Sigmoid colon (tissue), 4 donors: ENCODE measurements around a stretch of chr2.

DNA sequence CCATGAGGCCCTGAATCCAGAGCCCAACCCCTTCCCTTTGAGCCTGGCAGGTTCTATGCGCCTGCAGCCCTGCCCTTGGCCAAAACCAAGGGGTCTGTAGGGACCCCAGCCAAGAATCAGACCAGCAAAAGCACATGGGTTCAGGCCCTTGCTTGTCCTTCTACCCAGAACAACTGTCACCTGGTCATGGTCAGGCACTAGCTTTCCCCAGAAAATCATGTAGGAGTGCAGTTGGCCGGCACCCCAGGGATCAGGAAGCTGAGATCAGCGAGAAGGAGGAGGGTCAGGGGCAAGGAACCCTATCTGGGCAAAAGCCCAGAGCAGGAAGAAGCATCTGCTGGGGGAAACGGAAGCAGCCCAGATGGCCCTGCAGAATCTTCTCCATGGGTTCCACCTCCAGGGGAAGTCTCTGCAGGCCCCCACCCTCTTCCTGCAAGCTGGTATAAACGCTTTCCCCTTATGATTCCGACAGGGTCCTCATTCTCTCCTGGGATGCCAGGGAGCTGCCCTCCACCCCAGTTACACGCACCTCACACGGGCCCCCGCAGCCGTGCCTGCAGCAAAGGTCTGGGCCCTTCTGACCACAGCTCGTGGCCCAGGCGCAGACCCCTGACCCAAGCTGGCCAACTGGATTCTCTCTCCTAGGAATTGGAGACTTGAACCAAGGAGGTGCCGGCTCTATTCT lies 71.2 kb downstream of the STPG4 start:
- PRO-cap: no peak
- RAMPAGE, long total RNA, 4 experiments: no peak in any of the 4 experiments

GRCh38 chr2:47301050-47301685 lies 67.9 kb upstream of the EPCAM start:
- PRO-cap: no peak
- RAMPAGE, long total RNA, 4 experiments: no peak in any of the 4 experiments

DNA sequence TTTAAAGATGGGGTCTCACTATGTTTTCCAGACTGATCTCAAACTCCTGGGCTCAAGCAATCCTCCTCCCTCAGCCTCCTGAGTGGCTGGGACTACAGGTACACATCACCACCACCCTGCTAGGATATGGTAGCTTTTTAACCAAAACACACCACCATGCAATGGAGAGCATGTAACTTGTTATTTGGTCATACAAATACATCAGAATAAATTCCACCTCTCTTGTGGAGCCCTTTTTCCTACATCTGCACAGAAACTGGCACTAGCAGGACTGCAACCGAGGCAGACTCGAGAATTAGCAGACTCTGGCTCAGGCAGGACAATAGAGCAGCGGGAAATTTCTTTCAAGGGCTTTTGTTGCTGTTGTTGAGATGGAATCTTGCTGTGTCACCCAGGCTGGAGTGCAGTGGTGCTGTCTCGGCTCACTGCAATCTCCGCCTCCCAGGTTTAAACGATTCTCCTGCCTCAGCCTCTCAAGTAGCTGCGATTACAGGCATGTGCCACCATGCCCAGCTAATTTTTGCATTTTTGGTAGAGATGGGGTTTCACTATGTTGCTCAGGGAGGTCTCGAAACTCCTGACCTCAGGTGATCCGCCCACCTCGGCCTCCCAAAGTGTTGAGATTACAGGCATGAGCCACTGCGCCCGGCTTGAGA lies 34.8 kb upstream of the EPCAM start:
- PRO-cap: no peak
- RAMPAGE, long total RNA, 4 experiments: no peak in any of the 4 experiments

DNA sequence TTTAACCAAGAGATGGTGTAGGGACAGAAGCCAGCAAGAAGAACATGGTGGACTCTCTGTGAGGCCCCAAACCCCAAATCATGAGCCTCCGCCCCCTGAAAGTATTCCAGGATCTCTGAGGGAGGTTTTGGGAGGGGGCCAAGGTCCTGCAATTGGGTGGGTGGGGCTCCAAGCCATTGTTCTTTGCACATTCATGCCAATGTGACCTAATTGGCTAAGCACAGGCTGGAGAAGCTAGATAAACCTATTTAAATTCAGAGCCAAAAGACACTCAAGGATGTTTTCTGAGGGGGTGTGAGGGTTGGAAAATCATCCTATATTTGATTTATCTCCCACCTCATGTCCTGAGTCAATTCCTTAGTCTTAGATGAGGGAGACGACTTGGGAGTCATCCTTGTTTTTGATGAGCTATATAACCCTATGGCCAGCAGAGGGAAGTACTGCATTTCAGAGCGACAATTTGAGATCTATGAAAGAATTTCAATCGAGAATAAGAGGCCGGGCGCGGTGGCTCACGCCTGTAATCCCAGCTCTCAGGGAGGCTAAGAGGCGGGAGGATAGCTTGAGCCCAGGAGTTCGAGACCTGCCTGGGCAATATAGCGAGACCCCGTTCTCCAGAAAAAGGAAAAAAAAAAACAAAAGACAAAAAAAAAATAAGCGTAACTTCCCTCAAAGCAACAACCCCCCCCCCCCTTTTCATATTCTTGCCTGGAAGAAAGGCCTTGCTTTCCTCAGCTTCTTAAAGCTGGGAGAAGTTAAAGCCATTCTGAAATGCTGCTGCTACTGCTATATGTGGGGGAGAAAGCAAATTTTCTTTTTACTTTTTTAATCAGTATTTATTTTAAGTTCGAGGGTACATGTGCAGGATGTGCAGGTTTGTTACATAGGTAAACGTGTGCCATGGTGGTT lies 34.0 kb upstream of the EPCAM start:
- PRO-cap: no peak
- RAMPAGE, long total RNA, 4 experiments: no peak in any of the 4 experiments

- PRO-cap: no peak
- RAMPAGE, long total RNA, 4 experiments: no peak in any of the 4 experiments
Observed at GRCh38 chr2:47345882-47346197, 23.3 kb upstream of the EPCAM start.

DNA sequence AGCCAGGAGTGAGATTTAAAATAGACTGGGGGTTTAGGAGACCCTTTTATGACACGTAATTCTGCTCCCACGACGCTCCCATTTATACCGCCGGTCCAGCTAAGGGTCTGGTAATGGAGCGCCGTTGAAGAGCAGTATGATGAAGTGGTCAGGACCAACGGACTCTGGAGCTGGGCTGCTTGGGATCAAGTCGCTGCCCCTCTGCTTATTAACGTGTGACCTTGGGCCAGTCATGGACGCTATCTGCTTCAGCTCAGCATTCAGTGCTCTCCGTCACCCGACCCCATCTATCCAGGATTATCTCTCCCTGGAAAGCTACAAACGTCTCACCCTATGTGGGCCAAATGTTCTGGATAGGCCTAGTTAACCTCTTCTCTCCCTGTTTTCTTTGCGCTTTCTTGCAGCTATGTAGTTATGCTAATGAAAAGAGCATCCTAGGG lies 833 bp downstream of the MSH2 start:
- PRO-cap: no peak
- RAMPAGE, long total RNA, 4 experiments: no peak in any of the 4 experiments

DNA sequence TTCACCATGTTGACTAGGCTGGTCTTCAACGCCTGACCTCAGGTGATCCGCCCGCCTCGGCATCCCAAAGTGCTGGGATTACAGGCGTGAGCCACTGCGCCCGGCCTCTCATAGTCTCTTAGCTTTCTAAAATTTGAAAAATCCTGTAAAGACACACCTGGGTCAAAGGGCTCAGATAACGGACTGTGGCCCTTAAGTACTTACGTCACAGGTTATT lies 794 bp upstream of the MSH6 start:
- PRO-cap: no peak
- RAMPAGE, long total RNA, 4 experiments: no peak in any of the 4 experiments

GRCh38 chr2:47800246-47801571 lies 17.8 kb downstream of the MSH6 start:
- PRO-cap: no peak
- RAMPAGE, long total RNA, 4 experiments: no peak in any of the 4 experiments

GRCh38 chr2:47876724-47877588 lies 29.3 kb downstream of the FBXO11 start:
- PRO-cap: no peak
- RAMPAGE, long total RNA, 4 experiments: no peak in any of the 4 experiments

- PRO-cap: no peak
- RAMPAGE, long total RNA, 4 experiments: no peak in any of the 4 experiments
Observed at GRCh38 chr2:47965048-47965513, 58.8 kb upstream of the FBXO11 start.

- PRO-cap: no peak
- RAMPAGE, long total RNA, 4 experiments: no peak in any of the 4 experiments
Observed at GRCh38 chr2:51282353-51282783, 250.4 kb upstream of the NRXN1 start.

GRCh38 chr2:53780147-53780485 lies 6.6 kb downstream of the ASB3 start:
- PRO-cap: no peak
- RAMPAGE, long total RNA, 4 experiments: no peak in any of the 4 experiments

- PRO-cap: no peak
- RAMPAGE, long total RNA, 4 experiments: no peak in any of the 4 experiments
Observed at GRCh38 chr2:53787674-53787936, 761 bp downstream of the ERLEC1 start.

DNA sequence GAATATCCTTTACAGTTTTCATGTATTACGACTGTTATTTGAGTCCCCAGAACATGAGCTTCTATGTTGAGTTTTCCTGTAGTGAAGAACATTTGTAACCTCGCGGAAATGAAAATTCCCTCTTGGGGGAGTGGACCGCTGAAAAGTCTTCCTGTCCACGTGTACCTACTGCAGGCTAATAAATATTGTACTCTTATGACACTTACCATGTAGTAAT lies 1.0 kb downstream of the ERLEC1 start:
- PRO-cap: no peak
- RAMPAGE, long total RNA, 4 experiments: no peak in any of the 4 experiments

GRCh38 chr2:53826563-53827279 lies 33.0 kb downstream of the GPR75 start:
- PRO-cap: no peak
- RAMPAGE, long total RNA, 4 experiments: no peak in any of the 4 experiments

- PRO-cap: no peak
- RAMPAGE, long total RNA, 4 experiments: no peak in any of the 4 experiments
Observed at GRCh38 chr2:53829132-53829787, 30.5 kb downstream of the GPR75 start.

DNA sequence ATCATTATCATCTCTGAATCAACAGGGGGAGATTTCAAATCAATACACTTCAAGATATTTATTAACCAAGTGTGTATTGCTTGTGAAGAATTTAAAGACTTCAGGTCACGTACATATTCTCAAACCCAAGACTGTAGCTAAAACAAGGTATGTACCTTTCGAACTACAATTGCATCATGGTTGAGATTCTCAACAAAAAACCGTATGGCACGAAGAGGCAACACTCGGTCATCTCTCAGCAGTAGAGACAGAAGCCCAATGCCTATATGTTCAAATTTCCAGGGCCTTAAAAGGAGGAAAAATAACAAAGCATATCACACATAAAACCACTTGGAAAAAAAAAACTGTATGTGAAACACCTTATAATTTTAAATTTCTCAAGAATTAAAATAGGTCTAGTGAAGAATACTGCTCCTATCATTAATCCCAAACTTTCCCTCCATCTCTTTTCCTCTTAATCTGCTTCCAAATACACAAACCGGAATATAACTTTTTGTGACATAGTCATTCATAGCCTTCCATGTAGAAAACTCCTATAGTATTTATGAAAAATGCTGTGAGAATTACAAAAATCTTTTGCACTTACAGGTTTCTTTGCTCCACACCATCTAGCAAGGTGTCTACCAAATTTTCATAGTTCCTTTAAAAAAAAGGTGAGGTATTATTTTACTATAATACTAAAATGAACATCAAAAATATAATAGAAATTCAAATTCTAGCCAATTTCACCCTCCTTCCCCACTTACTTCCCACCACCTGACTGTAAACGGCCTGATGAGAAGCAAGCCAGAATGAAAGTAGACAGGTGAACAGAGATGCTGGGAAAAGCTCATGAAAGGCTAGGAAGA lies 38.2 kb upstream of the GPR75 start:
- PRO-cap: no peak
- RAMPAGE, long total RNA, 4 experiments: no peak in any of the 4 experiments

DNA sequence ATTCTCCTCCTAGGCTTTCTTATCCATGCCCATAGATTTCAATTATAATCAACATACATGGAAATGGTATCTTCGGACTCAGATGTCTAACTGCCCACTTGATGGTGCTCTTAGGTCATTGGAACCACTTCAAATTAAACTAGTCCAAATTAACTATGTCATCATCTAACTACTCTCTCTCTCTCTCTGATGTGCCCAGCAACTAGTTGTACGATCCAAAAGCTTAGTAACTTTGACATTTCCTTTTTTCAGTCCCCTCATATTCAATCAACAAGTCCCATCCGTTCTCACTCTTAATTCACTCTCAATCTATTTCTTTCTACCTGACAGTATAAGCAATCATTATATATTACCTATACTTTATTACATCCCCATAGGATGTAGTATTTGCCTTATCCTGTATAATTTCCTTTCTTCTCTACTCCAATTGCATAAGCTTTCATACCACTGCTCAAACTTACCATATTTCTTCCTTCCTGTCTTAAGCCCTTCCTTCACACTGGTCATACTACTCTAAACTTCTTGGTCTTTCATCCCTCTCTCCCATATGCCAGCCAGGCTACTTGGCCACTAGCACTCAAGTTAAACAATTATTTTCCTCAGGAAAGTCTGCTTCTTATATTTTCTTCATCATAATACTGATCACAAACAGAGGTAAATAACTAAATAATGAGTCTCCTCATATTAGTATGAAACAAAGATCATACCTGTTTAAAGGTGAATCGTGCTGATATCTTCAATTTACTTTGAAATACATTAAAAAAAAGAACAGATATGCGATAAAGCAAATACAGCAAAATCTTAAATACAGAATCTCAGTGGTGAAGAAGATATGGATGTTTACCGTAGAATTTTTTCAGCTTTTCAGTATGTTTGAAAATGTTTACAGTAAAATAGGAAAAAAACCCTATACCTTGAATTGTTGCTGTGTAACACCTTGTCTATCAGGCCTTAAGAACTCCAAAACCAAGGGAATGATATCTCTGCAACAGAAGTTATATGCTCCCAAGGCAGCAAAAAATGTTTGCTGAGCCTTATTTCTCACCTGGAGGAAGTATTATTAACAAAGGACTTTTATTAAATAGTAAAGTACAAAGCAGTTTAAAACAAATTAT lies 43.7 kb upstream of the GPR75 start:
- PRO-cap: no peak
- RAMPAGE, long total RNA, 4 experiments: start-site peak on the minus strand in 1 of 4 experiments, centred at position 971 of the sequence, 19 reads per replicate

DNA sequence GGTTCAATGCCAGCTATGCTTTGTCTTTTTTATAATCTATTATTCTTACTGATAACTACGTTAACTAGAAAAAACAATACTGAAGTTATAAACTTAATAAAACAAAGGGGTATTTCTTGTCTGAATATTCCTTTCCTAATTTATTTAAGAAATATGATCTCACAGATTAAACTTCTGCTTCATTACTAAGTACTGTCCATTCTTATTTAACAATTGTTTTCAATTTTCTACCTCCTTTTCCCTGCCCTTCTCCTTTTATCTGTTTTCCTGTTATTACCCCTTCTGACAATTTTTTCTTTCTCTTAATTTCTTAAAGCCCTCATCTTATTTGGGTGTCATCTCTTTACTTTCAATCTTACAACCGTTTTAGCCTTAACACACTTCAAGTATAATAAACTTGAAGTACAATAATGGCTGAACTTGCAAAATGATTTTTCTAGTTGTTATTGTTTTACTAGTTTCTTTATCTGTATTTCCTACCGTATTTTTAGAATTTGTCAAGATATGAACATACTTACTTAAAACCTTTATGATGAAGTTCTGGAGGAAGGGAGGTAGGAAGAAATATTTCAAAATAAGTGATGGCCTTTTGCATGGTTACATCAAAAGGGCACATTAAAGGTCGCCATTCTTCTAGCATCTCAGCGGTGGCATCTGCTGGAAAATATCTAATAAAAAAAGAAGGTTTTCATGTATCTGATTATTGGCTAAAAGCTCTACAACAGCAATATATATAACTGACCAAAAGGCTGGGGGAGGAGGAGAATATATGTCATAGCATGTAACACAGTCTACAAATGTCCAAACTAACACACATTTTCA lies 33.7 kb downstream of the PSME4 start:
- PRO-cap: no peak
- RAMPAGE, long total RNA, 4 experiments: start-site peak on the minus strand in 1 of 4 experiments, centred at positions 360 to 615 of the sequence, 5 to 16 reads per replicate

- PRO-cap: no peak
- RAMPAGE, long total RNA, 4 experiments: no peak in any of the 4 experiments
Observed at GRCh38 chr2:54394302-54394711, 61.8 kb upstream of the SPTBN1 start.